Left colon (tissue), 1 donor: ENCODE data around the gene KCNQ4.

- PRO-cap: no peak
Observed at GRCh38 chr1:40417450-40417649, 32.9 kb upstream of the ZFP69B start.

GRCh38 chr1:40477532-40478026 is 489 bp downstream of the ZFP69 start:
- PRO-cap: no peak

DNA sequence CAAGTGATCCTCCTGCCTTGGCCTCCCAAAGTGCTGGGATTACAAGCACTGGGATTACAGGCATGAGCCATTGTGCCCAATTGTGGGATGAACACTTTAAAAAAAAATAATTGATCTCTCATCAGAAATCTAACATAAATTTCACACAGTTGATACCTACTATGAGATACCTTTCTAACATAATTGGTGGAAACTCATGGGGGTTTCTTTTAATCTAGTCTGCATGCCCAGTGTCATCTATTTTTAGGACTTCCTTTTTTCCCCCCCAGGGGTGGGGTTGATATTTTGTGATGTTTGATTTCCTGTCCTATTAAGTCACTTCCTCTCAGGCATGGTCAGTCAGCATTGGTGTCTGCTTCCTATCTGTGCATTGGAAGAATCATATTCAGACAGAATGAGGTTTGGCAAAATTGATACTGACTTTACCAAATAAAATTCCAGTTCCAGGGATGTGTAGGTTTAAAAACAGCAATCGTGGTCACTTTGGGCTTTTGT is 21.5 kb downstream of the NFYC start:
- PRO-cap: no peak

- PRO-cap: bidirectional peak, plus-strand start at chr1:40783877, minus-strand start at chr1:40783714
Observed at GRCh38 chr1:40783594-40784043, at the start of gene KCNQ4. Gene KCNQ4, plus strand, starts transcription at chr1:40783787.

GRCh38 chr1:40955137-40955736 is 24.3 kb upstream of the CTPS1 start:
- PRO-cap: no peak

DNA sequence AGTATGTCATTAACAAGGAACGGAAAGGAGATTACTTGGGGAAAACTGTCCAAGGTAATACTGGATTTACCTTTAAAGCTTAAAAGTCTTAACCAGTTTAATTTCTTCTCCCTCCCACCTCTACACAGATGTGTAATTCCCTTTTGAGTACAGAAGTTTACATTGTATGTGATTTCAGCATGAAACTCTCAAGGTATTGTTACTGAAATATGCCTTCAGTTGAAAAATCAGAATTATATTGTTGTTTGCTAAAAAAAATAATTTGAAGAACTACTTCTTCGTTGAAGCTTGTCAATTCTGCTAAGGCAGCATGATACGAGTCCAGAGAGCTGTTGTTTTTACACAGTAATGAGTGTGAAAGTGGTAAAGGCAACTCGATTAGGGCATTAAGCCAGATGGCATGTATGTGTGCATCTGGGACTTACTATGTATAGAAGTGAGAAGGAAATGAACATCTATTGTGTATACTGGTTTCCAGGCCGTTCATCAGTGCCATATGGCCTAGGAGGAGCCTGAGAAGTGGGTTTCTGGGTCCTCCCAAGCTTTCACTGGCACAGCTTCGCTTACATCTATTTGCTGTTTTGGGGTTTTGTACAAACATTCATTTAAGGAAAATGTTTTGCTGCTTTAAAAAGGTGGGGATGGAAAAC is 5.6 kb downstream of the CTPS1 start:
- PRO-cap: no peak

GRCh38 chr1:41022024-41022623 is 599 bp upstream of the SLFNL1 start:
- PRO-cap: no peak

DNA sequence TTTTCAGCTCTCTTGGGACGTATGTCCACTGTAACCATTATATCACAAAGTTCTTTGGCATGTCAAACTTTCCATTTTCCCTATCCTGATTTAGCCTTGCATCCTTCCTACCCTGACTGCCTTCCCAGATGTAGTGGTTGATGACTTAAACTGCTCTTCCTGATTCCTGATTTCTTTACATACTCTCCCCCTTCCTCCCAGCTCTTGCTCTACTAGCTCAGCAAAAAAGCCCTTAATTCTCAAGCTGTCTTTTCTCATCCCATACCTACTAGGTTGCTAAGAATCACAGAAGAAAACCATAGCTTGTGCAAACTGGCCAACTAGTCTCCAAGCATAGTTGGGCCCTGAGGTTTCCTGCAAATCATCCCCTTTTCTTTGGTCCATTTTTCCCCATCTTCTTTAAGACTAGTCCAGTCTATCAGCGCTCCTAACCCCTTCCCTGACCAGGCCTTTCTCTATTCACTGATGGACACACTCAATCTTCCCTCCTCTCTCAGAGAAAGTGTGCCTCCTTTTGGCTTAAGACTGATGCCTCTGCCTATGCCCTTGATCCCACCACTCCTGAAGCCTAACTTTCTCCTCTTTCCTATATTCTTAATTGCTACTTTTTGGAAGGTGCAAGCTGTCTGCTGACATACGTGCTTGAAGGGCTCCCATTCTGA is 13.7 kb upstream of the SLFNL1 start:
- PRO-cap: no peak

- PRO-cap: no peak
Observed at GRCh38 chr1:41100783-41101264, 79.3 kb upstream of the SLFNL1 start.

DNA sequence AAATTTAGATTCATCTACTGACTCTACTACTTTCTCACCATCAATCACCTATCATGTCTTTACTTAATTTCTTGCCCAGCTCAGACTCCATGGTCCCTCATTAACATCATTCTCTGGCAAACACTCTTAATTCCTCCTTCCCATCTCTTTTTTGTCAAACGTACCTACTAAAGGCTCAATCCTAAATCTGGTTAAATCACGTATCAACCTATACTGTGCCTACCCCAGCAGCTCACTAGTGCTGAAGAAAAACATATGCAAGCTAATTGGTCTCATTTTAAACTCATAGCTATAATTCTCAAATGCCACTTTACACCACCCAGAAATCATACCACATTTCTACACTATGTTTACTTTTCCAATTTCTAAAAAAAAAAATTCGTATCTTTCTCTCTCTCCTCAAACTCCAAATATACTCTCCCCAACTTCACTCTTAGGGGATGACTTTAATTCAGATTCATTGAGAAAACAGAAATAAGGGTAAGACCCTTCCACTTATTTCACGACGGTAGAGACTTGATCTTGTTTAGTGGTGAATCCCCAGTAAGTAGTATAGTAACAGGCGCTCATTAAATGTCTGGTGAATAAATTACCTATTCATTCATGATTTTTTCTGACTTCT is 78.0 kb downstream of the SCMH1 start:
- PRO-cap: no peak

DNA sequence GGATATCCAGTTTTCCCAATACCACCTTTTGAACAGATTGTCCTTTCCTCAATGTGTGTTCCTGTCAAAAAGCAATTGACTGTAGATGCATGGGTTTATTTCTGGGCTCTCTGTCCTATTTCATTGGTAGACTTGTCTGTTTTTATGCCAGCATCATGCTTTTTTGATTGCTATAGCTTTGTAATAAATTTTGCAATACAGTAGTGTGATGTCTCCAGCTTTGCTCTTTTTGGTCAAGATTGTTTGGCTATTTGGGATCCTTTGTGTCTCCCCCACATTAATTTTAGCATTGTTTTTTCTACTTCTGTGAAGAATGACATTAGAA is 76.1 kb downstream of the SCMH1 start:
- PRO-cap: no peak

- PRO-cap: no peak
Observed at GRCh38 chr1:41239930-41240618, 2.0 kb downstream of the SCMH1 start.

GRCh38 chr1:41381948-41382747 is 102.3 kb downstream of the EDN2 start:
- PRO-cap: bidirectional peak, plus-strand start at chr1:41382217, minus-strand start at chr1:41382059

DNA sequence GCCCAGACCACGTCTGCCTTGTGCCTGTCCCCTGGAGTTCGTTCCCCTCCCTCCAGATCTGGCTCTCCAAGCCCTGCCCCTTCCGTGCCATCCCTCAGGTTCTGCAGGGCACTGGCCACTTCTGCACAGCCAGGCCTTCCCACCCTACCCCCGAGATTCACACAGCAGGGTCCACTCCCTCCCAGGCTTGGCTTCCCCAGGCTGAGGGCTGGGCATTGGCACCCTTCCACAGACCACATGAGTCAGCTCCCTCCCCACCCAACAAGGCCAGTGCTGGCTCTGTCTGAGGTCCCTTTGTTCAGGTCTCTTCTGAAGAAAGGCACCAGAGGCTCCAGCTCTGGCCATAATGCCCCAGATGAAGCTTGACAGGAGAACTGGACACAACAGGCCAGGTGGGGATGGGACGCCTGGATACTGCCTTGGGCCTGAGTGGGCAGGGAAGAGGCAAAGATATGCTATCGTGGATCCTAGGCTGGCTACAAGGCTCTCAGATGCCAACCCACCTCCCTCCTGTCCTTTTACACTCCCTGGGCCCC is 51.5 kb downstream of the EDN2 start:
- PRO-cap: no peak

GRCh38 chr1:41455590-41456238 is 28.8 kb downstream of the EDN2 start:
- PRO-cap: no peak

DNA sequence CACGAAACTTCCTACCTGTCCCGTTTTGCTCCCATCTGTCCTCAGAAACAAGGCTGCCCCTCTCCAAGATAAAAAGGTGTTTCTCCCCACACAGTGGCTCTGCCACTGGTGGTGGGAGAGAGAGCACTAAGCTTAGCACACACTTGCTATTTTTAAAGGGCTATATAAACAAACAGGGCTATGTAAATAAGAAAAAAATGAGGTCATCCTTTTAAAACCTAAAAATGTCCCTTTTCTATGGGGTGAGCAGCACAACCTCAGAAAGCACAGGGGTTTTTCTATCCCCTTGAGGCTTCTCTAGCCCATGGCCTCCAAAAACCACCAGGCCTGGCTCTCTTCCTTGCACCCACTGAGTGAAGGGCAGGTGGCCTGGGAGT is 138.8 kb upstream of the EDN2 start:
- PRO-cap: no peak

- PRO-cap: no peak
Observed at GRCh38 chr1:41802814-41803389, 115.8 kb downstream of the HIVEP3 start.

DNA sequence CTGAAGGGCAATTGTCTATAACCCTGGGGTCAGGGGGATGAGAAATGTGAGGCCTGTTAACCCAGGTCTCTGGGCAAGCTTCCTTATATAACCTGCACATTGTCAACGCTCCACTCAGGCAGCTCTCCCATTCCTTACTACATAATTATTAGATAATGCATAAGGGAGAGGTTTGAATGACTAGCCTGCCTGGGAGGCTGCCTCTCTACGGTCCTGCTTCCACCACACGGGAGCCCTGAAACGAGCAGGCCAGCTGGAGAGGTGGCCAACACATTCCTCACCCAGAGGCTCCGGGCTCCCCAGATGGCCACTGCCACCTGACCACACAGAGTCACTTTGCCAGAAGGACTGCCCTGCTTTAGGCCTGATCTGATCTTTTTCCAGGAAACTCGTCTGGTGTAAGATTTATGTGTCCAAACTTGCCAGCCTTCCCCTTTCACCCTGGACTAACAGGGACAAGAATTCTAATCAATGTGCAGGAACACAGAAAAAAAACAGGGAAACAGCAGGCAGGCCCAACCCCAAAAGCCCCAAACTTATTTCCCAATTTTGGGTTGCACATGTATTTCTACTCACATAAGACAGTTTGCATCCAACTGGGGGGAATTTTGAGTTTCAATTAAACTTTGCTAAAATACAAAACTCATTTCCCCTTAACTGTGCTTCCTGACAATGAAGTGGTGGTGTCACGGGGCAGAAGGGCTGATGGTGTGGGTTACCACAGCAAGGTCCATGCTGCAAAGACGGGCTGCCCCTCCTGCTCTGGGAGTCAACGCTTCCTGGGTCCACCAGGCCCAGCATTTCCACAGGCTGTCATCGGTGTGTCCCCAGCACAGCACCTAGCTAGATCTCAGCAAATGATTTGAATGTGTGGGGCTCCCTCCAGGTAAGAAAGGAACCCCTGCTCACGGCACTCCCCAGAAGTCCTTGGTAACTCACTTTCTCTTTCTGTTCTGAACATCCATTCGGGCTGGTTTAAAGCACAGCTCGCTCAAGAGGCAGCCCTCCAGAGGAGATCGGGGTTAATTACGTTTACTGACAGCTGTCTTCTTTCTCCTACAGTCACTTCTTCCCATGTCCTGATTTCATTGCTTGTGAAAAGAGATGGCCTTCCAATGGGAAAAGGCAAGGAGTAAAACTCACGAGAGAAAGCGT is 27.6 kb downstream of the HIVEP3 start:
- PRO-cap: no peak

- PRO-cap: unidirectional peak, plus-strand start at chr1:42043968
Observed at GRCh38 chr1:42043818-42044224, 109.4 kb upstream of the GUCA2B start.

- PRO-cap: no peak
Observed at GRCh38 chr1:42454326-42454621, 1.5 kb downstream of the ZMYND12 start.